NT2/D1 (cell line): ENCODE data around the gene IFT27.

DNA sequence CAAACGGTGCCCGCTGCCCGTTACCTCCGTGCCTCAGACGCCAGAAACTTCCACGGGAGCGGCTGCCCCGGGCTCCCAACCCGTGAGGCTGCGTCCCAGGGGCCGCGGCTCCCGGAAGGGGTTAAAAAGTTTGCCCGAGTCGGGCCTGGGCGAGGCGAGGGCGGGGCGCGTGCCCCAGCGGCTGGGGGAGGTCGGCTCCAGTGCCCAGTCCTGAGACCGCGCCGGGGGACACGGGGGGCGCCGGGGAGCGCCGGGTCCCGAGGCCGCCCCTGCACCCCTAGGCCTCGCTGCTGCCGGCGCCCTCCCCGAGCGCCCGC is 507 bp downstream of the MYH9 start:
- RRBS, 2 experiments = under 1 to 1% methylated on average over 15 to 17 of the region's 38 CpGs

GRCh38 chr22:36396085-36396545 is 8.3 kb upstream of the MYH9 start:
- RRBS, 2 experiments = no CpG with 5 or more reads among the region's 2 CpGs

GRCh38 chr22:36434427-36435184 is 46.8 kb downstream of the TXN2 start:
- RRBS, 2 experiments = no CpG with 5 or more reads among the region's 20 CpGs

DNA sequence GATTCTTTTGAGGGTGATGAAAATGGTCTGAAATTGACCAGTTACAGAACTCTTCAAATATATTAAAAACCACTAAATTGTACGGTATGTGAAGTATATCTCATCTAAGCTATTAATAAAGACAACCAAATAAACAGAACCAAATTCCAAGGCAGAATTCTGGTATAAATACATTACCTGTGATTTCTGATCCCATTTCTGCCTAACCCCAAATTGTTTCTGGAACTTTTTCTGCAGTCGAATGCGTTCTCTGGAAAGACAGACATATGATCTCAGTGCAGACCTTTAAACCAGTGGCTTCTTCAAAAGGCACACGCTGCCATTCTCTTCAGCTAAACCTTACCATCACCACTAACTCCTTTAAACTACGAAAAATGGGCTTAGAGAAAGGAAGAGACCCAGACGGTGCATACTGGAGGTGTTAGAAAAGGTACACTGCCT is 5.9 kb downstream of the EIF3D start:
- RRBS, 2 experiments = no CpG with 5 or more reads among the region's 6 CpGs

GRCh38 chr22:36775518-36776748 is at the start of gene IFT27:
IFT27 (minus strand) TSS chr22:36776119.
- RRBS, 2 experiments = under 1 to 2% methylated on average over 2 to 6 of the region's 70 CpGs

GRCh38 chr22:36853315-36854017 is 7.3 kb upstream of the NCF4 start:
- RRBS, 2 experiments = no CpG with 5 or more reads among the region's 12 CpGs

DNA sequence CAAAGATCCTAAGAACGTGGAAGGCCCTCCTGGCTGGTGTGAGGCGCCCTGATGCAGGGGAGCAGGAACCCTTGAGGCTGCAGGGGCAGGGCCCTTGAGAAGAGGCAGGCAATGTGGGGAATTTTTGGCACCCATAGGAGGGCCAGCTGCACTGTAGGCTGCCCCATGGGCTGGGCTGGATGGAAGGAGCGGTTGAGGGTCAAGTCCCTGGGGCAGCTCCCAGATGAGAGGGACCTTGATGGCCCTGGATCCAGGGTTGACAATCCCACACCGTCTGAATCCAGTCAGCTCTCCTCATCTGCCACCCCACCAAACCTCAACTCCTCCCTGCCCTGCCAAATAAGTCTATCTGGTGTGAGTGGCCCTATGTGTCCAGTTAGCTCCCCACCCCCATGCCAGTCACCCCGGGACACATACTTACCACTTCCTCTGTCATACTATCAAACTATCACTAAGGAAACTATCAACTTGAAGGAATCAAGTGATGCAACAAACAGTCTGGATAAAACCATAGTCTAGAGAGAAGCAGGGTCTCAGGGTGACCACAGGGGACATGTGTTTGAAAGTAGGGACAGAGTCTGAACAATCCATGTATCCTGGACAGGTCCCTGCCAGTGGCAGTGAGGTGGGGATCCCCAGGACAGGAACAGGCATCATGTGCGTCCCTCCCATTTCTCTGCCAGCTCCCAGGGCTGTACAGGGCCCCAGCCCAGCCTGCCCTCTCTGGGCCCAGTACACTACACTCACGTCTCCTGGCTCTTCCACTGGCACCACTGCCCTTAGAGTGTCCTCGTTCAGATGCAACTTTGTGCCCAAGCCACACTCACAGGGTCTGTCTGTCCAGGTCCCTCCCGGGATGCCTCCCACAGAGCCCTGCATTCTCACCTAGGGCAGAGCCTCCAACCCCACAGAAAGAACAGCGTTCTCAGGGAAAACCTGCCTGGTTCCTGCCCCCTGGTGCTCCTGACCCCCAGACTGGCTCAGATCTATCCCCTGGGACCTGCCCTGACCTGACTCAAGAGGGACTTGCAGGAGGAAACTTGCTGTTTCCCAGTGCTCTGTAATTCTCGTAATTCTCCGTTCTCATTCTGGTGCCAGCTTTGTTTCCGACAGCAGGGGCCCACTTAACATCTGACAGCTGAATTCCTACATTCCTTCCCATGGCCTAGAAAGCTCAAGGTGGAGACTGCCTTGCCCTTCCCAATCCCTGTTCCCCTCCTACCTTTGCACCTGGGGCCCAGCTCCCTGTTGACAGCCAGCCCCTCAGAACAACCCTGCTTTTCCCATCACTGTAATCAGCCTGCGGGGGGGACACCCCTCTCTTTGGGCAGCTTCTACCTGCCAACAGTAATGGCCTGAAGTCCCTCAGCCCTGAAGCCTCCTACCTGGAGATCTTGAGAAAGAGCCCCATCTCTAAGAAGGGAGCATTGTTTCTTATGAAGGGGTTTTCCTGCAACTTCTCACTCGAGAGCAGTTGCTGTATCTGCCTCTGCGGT is 12.9 kb upstream of the CSF2RB start:
- RRBS, 2 experiments = no CpG with 5 or more reads among the region's 16 CpGs

GRCh38 chr22:36929965-36930602 is 16.7 kb downstream of the CSF2RB start:
- RRBS, 2 experiments = no CpG with 5 or more reads among the region's 10 CpGs

DNA sequence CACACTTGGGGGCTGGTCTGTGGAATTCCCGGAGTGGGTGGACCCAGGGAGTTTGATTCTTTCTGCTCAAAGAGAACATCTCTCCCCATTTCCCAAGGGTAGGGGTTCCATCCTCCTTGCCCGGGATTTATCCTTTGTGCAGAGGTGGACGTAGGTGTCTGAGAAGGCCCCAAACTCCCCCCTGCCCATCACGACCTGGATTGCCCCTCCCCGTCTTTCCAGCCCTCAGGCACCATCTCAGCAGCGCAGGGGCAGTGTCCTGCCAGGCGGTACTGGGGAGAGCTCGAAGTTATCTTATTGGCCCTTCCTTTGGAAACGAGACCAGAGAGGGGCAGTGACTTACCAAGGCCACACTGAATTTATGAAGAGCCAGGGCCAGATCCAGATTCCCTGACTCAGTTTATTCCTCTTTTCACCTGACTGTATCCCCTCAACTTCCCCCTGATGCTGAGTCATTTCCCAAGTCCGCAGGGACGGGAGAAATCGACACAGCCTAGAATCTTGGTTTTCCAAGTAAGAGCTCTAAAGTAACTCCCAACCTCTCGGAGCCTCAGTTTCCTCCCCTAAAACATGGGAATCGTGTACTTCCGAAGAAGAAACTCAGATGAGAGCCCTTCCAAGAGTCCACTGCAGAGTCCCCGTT is 10.8 kb downstream of the MPST start:
- RRBS, 2 experiments = 85 to 94% methylated on average over 2 of the region's 16 CpGs

DNA sequence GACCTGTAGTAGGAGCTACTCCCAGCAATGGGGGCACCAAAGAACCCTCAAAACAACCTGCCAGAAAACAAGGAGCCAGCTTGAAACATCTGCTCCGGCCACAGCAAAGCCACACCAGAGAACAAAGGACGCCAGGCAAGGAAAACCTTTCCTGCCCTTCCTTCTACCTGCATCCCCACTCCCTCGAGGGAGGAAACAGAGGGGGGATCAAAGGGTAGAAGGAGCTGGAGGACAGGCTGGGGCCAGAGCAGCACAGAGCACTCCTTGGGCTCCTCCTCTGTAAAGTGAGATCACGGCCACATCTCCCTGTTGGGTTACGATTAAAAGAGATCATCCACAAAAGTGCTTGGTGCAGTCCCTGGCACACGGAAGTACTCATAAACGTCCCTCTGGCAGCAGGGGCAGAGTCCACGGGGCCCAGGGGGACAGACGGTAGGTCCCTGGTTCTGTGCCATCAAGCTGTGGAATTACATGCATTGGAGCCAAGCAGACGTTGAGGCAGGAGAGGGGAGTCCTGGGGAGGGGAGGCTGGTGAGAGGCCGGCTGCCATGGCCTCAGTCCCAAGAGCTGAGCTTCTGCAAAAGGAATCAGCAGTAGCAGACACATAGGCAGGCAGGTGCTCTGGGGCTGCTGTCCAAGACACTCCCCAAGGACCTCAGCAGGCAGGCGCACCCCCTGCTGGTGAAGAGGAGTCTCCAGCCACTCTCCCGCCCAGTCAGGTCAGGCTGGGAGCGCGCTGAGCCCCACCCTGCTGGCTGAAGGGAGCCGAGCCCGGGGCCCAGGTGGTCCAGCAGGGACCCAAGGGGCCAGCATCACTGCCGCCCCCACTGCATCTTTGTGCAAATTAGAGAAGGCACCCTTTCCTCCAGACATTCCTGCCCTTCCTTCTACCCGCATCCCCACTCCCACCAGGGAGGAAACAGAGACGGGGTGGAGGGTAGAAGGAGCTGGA is 7.7 kb upstream of the KCTD17 start:
- RRBS, 2 experiments = no CpG with 5 or more reads among the region's 20 CpGs

GRCh38 chr22:37050374-37051096 is 1.0 kb upstream of the KCTD17 start:
- RRBS, 2 experiments = no CpG with 5 or more reads among the region's 12 CpGs

- RRBS, 2 experiments = no CpG with 5 or more reads among the region's 9 CpGs
These were observed 1.7 kb downstream of the TMPRSS6 start for GRCh38 chr22:37107736-37108308.

- RRBS, 2 experiments = no CpG with 5 or more reads among the region's 15 CpGs
These were observed 826 bp upstream of the TMPRSS6 start for GRCh38 chr22:37110305-37110773.

GRCh38 chr22:37121727-37122852 is 12.6 kb upstream of the TMPRSS6 start:
- RRBS, 2 experiments = no CpG with 5 or more reads among the region's 17 CpGs

- RRBS, 2 experiments = no CpG with 5 or more reads among the region's 13 CpGs
These were observed 14.2 kb upstream of the IL2RB start for GRCh38 chr22:37163843-37164357.

- RRBS, 2 experiments = no CpG with 5 or more reads among the region's 14 CpGs
These were observed 8.8 kb upstream of the C1QTNF6 start for GRCh38 chr22:37196528-37197503.

DNA sequence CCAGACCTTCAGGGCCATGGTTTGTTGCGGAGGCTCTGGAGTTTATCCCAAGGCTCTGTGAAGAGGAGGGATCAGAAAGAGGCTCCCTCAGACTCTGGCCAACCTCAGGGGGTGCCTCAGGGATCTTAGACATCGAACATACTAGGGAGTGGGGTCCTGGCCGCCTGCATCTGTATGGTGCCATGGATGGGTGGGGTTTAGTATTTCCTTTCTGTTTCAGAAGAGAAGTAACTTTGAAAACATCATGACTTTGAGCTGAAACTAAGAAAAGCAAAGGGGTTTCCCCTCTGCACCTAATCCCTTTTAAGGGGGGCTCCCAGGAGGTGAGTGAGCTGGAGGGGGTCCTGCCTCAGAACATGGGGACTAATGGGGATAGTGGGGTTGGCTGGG is 11.7 kb upstream of the SSTR3 start:
- RRBS, 2 experiments = no CpG with 5 or more reads among the region's 3 CpGs

DNA sequence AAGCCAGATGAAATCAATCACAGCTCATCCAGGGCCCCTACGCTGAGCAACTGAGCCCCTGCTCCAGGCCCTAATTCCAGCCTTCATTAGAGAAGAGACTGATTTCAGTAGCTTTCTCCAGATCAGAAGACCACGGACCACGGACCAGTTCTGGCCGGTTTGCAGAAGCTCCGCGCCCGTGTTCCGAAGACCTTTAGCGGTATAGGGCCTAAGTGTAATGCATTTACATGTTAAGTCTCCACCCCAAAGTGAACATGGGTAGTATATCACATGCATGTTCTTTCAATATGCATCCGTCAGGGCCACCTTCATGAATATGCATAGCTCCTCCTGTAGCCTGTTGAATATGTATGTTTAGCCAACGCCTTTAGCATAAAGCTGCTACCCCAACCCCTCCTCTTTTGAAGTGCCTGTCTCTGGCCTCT is 14.9 kb upstream of the RAC2 start:
- RRBS, 2 experiments = no CpG with 5 or more reads among the region's 11 CpGs

- RRBS, 2 experiments = no CpG with 5 or more reads among the region's 34 CpGs
These were observed 15.0 kb upstream of the CYTH4 start for GRCh38 chr22:37267026-37267893.

DNA sequence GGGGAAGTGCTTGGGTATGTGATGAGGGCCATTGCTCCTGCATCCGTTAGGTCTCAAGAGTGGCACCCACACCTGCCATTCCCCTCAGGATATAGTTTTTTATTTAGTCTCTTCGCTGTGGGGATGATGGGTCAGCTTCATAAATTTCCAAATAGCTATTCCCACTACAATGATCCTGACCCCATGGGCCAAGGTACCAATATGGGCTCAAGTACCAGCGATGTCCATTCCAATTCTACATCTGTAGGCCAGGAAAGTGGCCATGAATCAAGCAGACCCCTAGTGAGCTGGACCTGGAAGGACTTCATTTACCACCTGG is 7.5 kb downstream of the CYTH4 start:
- RRBS, 2 experiments = no CpG with 5 or more reads among the region's 3 CpGs